Glomerular endothelial cell (primary cell): ENCODE data around the genes RSPH10B and GRID2IP.

DNA sequence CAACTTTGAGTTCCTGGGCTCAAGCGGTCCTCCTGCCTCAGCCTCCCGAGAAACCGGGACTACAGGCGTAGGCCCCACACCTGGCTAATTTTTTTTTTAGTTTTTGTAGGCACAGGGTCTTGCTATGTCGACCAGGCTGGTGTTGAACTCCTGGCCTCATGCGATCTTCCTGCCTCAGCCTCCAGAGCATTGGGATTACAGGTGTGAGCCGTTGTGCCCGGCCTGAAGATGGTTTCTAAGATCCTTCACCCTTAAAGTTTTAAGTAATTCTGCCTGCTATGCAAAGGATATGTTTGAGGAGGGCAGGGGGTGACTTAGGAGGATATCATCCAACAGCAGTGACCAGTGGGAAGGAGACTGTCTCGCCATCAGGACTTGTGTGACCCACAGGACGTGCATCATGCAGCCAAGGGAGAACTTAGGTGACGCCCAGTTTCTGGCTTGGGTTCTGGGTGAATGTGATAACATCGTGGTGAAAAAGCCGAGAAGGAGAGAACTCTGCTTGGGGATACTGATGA lies 3.7 kb downstream of the WIPI2 start:
- RAMPAGE, long total RNA, result no peak

DNA sequence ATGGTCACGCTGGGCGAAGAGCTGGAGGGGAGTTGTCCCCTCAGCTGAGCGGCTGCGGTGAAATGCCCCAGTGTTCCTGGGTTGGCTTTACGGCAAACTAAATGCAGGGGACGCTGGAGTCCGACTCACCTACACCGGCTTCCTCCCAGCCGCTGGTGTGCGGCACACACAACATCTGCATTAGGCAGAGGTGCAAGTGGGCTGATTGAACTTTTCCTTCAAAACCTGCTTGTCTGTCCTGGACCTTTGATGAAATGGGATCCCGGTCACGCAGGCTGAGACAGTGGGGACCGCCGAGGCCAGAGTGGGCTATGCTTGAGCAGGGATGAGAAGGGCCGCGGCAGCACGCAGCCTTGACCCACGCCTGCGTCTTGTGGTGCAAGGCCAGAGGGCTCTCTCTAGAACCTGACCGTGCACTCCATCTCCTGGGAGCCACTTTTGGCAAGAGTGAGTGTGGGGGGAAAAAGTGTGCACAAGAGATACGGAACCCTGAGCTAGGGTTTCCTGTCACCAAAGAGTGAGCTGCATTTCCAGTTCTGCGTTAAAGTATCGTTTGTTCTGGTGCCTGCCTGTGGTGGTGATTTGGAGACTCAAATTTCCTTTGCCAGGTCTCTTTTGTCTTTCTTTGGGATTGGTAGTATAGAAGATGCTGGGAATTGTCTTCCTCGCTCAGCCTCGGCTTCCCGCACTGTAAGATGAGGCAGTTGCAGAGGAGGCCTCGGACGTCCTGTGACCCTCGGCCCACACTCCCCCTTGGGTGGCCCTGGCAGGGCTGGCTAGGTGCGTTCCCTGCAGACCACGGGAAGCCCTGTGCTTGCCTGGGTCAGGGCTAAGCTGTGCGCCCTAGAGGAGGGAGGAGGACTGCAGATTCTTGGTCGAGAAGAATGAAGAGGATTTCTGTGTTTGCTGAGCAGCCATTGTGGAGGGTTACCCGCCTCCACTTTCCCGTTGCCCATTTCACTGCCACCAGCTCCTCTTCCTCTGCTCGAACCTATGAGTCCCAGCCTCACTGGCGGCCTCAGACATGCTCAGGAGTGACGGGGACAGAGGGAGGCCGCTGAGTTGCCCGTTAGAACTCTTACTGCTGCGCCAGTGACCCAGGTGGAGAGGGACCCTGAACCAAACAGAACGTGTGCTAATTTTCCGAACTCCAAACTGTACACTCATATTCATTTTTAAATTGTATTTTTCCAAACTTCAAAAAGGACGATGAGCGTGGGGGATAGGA lies 42.7 kb downstream of the WIPI2 start:
- RAMPAGE, long total RNA, result no peak

DNA sequence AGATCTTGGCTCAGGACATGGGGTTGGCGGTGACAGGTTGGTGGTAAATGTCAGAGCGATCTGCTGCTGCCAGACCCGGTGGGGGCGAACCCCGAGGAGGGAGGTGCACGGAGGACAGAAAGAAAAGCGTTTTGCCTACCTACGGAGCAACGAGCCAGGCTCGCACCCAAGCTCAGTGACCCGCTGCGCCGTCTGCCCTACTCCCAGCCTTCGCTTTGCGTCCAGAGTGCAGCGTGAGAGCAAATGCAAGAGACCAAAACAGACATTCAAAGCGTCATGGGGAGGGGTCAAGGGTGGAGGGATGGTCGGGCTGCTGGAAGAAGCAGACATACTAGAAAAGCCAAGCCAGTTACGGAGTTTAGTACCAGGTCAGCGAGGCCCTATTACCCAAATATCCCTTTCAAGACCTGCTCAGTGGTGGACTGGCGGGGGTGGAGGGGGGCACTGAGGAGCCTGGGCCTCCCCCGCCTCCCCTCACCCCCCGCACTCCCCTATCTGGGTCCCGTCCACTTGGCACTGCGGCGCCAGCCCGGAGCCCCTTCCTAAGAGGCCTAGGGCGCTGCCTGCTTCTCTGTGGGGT lies 66.8 kb downstream of the SLC29A4 start:
- RAMPAGE, long total RNA, result no peak

DNA sequence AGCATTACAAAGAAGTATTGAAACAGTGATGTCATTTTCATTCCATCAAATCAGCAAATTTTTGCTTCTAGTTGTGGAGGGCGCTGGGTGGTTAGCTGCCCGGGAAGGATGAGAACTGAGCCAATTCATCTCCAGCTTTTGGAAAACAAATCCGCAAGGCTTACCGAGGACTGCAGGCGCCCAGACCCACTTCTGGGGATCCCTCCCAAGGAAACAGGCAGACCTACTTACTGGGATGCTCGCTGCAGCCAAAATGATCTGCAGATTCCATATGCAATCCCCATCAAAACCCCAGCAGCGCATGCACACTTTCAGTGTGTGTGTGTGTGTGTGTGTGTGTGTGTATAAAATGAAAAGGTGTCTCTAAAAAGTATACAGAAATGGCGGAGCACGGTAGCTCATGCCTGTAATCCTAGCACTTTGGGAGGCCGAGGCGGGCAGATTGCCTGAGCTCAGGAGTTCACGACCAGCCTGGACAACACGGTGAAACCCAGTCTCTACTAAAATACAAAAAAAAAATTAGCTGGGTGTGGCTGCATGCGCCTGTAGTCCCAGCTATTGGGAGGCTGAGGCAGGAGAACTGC lies 19.1 kb downstream of the TNRC18 start:
- RAMPAGE, long total RNA, result no peak

DNA sequence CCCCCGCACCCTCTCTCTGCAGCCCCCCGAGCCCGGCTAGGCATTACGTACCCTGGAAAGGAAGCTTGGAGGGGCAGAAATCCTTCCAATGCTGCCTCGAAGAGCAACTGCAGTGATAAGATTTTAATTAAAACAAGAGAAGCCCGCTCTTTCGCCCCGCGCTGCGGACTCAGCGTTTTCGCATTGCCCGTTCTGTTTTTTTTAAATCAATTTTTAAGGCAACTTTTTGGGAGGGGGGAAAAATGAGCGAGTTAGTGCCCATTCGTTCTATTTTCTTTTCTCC lies 1.5 kb upstream of the TNRC18 start:
- RAMPAGE, long total RNA, result no peak

GRCh38 chr7:5519467-5519874 lies 5.9 kb upstream of the FBXL18 start:
- RAMPAGE, long total RNA, result no peak

DNA sequence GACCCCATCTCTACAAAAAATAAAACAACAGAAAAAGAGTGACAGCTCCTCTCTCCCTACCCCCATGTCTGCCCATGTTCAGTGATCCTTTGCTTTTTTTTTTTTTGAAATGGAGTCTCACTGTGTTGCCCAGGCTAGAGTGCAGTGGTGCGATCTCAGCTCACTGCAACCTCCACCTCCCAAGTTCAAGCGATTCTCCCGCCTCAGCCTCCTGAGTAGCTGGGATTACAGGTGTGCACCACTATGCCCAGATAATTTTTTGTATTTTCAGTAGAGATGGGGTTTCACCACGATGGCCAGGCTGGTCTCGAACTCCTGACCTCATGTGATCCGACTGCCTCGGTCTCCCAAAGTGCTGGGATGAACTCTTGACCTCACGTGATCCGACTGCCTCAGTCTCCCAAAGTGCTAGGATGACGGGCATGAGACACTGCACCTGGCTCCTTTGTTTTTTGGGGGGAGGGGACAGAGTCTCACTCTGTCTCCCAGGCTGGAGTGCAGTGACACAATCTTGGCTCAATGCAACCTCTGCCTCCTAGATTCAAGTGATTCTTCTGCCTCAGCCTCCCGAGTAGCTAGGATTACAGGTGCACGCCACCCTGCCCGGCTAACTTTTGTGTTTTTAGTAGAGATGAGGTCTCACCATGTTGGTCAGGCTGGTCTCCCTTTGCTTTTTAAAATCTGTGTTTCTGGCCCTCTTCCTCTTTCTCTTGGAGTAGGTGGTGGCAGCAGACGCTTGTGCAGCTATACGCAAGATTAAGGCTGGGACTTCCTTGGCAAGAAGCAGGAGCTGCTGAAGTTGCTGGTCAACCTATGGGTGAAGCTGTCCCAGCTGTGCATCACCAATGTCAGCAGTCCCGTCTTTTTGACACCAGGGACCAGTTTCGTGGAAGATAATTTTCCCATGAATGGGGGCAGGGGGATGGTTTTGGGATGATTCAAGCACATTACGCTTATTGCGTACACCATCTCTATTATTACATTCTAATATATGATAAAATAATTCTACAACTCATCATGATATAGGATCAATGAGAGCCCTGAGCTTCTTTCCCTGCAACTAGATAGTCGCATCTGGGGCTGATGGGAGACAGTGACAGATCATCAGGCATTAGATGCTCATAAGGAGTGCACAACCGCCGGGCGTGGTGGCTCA lies 6.4 kb downstream of the ACTB start:
- RAMPAGE, long total RNA, result no peak

DNA sequence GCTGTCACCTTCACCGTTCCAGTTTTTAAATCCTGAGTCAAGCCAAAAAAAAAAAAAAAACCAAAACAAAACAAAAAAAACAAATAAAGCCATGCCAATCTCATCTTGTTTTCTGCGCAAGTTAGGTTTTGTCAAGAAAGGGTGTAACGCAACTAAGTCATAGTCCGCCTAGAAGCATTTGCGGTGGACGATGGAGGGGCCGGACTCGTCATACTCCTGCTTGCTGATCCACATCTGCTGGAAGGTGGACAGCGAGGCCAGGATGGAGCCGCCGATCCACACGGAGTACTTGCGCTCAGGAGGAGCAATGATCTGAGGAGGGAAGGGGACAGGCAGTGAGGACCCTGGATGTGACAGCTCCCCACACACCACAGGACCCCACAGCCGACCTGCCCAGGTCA lies 2.8 kb downstream of the ACTB start:
- RAMPAGE, long total RNA, result no peak

DNA sequence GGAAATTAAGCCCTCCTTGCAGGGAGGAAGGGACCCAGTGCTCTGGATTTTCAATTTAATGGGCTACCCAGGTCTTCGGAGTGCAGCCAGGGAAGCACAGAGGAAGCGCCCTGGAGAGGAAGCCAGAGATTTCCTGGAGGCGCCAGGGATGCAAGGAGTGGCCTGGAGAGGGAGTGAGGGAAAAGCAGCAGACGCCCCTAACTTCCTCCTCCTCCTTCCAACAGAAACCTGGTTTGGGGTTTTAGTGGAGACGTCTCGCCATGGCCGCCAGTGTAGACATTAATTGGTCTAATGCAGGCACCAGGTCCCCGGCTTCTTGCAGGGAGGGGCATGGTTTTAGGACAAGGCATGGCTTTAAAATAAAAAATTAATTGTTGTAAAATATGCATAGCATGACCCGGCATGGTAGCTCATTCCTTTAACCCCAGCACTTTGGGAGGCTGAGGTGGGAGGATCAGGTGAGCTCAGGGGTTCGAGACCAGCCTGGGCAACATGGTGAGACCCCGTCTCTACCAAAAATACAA lies 11.4 kb upstream of the FSCN1 start:
- RAMPAGE, long total RNA, result no peak

DNA sequence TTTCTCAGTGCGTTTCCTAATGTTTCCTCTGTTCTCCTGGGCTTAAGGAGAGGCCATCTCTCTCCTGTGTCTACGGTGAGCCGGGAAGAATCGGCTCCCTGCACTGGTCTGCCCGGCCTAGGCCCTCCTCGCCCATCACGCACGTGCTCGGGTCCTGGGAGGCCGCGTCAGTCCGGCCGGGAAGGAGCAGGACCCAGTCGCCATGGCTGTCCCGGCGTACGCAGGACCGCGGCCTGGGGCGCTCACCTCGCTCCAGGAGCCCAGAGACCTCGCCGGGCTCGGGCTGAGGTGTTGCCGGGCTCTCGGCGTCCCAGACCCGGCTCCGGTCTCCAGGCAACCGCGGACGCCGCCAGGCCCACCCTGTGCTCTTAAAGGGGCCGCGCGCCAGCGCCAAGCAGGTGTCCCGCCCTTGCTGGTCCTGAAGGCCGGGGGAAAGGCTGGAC lies at the start of gene RSPH10B:
RSPH10B (minus strand) TSS at position 318 of the 443 bp plus-strand sequence.
- RAMPAGE, long total RNA, result no peak

GRCh38 chr7:6237026-6237399 lies 35.4 kb downstream of the CYTH3 start:
- RAMPAGE, long total RNA, result no peak

GRCh38 chr7:6260455-6261226 lies 11.8 kb downstream of the CYTH3 start:
- RAMPAGE, long total RNA, result no peak

GRCh38 chr7:6422127-6422665 lies 25.6 kb downstream of the DAGLB start:
- RAMPAGE, long total RNA, result no peak

GRCh38 chr7:6461264-6461750 lies 13.6 kb upstream of the DAGLB start:
- RAMPAGE, long total RNA, result no peak

DNA sequence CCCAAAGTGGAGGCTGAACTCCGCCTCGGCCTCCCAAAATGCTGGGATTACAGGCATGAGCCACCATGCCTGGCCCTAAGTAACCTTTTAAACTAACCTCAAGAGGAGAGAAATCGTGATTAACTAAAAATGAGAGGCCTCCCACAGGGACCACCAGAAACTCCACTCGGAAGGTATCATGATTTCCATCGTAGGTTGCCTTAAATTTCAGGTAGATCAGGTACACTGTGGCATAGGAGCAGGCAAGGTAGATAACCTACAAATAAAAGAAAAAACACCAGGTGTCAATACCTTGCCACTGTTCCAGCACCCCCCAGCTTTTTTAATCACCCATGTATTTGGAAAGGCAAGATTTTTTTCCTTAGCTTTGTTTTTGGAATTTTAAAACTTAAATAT lies 14.5 kb downstream of the KDELR2 start:
- RAMPAGE, long total RNA, result no peak

- RAMPAGE, long total RNA, result no peak
Measured at GRCh38 chr7:6472117-6472631, 11.8 kb downstream of the KDELR2 start.

DNA sequence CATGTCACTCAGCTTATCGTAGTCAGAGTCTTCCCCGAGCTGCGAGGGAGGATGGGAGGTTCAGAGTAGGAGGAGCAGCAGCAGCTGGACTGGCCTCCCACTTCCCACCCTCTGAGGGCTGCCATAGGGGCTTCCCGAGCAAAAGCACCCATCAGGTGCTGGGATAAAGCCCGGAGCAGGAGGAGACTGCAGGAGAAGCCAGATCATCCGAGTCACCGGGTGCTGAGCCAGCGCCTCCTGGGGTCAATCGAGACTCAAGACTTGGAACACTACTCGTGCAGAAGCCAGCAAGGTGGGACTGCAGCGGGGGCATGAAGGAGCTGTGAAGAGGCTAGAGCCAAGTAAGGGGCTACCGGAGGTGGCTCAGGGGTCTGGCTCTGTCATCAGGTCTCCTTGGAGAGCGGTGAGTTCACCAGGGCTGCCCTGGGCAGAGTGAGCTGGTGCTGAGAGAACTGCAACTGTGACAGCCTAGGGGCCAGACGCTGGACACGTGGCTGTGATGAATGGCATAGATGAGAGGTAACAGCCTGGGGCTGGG lies 22.0 kb upstream of the KDELR2 start:
- RAMPAGE, long total RNA, result no peak

DNA sequence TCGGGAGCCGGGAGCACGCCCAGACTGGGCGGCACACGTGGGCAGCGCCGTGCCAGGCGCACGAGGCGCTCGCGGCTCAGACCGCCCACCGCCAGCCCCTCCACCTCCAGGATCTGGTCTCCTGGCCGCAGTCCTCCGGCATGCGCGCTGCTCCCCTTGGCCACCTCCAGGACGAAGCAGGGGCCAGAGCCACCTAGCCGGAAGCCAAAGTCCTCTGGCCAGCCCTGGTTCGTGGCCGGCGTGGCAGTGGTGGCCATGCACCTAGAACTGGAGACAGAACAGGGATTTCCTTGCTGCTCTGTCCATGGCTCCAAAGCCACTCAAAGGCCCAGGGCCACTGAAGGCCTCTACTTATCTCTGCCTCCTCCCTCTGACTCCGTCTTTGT lies at the start of gene GRID2IP:
GRID2IP (minus strand) TSS at position 282 of the 386 bp plus-strand sequence.
- RAMPAGE, long total RNA, result no peak

DNA sequence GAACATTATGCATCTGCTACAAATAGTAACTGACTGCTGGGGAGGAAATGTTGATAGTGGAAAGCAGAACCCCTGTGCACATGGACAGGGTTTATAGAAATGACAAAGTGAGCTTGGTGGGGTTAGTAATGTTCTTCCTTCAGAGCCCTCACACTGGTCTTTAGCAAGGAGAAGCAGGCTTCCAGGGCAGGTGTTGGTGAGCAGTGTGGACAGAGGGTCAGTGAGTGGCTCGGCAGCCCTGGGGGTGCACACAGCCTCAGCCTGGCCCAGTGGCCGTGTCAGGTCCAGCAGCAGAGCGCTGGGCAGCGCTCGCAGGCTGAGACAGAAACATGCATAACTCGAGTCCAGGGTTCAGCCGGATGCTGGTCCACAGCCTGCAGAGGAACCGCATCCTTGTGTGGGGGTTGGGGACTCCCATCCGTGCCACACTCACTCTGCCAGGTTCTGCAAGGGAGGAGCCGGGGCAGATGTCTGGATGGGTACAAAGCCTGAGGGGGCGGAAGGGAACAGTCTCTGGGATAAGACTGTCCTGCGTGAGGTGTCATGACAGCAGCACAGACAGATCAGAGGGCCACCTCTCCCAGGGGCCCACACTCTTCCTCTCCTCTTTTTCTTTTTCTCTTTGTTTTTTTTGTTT lies 10.9 kb upstream of the ZNF853 start:
- RAMPAGE, long total RNA, result no peak

GRCh38 chr7:6611588-6611842 lies 3.9 kb upstream of the ZNF853 start:
- RAMPAGE, long total RNA, result no peak